Cardiac ventricle fibroblast (primary cell): ENCODE measurements around the gene SLC39A1.

DNA sequence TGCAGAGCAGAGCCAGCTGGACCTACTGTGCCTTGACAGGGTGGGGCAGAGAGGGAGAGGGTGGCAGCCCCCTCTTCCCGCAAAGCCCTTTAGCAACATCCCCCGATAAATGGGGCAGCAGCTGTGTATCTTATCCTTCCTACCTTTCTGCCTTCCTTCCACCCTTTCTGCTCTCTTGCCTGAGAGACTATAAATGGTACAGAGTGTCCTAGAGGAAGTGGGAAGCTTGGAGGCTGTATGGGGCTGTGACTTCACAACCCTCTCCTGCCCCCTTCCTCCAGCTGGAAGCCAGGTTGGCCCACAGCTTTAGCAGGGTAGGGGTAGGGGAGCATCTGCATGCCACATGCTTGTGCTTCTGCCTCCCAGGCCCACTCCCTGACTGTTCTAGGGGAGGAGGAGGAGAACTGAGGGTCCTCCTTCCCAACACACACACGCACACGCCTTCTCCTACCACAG, 4.0 kb upstream of the SLC27A3 start:
- RAMPAGE, long total RNA: no peak

DNA sequence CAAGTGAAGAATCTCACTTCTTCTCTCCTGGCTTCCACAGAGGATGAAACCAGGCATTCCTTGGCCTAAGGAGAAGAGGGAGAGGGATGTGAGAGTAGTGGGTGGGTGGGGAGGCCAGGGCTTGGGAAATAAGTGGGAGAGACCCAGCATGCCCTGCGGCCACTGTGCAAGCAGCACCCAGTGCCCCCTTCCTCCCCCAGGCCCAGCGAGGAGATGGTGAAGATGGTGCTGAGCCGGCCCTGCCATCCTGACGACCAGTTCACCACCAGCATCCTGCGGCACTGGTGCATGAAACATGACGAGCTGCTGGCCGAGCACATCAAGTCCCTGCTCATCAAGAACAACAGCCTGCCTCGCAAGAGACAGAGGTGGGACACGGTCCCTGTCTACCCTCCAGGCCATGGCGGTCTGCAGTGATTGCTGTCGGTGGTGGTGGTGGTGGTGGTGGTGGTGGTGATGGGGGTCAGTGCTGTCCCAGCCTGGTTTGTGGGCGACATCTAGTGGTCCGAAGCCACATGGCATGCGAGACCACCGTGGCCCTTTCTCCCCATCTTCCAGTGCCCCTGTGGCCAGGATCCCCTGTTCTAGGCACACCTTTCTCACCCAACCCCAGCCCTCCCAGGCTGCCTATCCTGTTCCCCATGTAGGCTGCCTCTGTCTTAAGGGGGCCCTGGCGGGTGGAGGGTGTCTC, 3.5 kb upstream of the SLC27A3 start:
- RAMPAGE, long total RNA: no peak

- RAMPAGE, long total RNA: no peak
These were observed 30.1 kb downstream of the SLC27A3 start for GRCh38 chr1:153805233-153805816.

DNA sequence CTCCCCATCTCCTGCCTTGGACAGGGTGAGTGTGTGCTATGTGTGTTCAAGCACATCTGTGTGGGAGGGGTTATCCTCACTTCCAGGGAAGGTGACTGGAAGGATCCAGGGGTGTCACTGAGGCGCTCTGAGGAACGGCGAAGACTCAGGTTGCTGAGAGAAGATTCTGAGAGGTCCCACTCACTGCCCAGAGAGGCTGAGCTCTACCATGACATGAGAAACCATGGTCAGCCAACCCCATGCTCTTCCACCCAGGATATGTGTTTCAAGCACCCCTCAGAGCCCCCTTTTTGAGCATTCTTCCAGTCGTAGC, 10.3 kb upstream of the GATAD2B start:
- RAMPAGE, long total RNA: no peak

DNA sequence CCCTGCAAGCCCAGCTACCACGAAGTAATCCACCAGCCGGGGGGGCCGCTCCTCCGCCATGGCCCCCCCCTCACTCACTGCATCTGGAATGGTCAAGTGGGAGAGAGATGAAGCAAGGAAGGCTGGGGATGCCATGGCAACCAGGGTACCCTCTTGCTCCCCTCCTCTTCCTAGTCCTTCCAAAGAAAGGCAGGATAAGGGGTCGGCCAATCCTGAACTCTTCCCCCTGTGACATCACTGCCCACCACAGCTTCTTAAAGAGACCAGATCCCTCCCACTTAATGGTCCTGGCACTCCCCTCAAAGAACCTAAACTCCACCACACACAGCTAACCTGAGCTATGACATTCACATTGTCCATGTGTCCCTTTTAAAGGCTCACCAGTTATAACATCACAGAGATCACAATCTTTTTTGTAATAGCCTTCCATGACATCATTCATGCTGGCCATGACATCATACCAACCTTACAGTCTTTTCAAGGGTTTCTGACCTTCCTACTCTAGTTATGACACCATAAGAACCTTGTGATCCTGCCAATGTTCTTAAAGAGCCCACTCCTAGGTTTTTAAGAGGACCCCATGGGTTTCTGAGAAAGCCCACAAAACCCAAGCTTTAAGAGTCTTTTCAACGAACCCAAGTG, 2.1 kb downstream of the DENND4B start:
- RAMPAGE, long total RNA: no peak

DNA sequence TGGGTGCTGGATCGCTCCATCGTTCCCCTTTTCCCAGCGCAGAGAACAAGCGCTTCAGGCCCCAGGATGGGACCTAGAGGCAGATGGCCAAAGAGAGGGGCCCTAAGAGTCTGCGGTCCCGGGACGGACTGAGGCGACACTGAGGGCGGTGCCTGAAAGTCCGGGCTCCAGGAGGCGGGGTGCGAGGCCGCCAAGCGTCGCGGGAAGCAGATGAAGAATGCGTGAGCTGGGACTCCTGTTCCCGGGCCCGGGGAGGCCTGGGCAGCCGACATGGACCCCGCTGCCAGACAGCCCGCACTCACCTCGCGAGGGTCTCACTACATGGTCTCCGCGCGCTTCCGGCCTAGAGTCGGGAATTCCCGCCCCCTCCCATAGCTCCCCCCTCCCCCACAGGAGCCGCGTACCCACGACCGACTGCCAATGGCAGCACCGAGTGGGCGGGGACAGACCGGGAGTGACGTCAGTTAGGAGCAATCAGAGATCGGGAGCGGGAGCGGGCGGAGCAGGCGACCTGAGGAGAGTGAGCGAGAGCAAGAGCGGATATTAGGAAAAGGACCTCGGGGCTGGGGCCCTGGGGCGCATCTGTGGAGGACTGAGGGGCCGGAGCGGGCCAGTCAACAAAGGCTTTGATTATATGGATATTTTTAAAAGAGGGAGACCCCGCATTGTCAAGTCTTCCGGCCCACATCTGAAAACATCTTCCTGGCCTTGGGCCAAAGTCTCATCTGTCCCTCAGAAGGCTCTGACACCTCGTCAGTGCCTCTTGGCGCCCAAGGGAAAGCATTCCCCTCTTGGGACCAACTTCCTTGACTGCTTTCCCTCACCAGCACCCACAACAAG, at the start of gene SLC39A1:
Gene SLC39A1, minus strand, starts transcription at position 345 of the 840 bp plus-strand sequence.
- RAMPAGE, long total RNA: no peak

DNA sequence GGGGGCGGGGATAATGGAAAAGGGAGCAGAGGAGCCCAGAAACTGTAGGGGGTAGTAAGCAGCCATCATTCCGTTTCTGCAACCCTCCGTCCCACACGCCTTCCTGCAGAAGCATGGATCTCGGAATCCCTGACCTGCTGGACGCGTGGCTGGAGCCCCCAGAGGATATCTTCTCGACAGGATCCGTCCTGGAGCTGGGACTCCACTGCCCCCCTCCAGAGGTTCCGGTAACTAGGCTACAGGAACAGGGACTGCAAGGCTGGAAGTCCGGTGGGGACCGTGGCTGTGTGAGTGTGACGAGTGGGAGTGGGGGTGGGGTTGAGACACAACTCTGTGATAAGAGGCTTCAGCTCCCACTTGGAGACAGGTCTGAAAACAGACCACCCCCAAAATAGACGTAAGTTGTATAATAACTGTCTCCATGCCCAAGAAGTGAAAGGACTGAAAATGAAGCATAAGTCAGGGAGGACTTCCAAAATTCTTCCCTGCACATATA, 759 bp downstream of the CREB3L4 start:
- RAMPAGE, long total RNA: no peak

DNA sequence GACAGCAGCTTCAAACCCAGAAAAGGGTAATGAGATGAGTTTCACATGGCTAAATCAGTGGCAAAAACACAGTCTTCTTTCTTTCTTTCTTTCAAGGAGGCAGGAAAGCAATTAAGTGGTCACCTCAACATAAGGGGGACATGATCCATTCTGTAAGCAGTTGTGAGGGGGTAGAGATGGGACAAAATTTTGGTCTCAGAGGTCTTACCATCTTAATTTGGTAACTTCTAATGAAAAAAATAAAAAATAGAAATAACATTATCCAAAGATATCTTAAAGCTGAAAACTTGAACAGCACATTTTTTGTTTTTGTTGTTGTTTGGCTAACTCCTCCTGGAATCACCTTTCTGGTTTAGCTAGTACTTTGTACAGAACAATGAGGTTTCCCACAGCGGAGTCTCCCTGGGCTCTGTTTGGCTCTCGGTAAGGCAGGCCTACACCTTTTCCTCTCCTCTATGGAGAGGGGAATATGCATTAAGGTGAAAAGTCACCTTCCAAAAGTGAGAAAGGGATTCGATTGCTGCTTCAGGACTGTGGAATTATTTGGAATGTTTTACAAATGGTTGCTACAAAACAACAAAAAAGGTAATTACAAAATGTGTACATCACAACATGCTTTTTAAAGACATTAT, 35.0 kb downstream of the TPM3 start:
- RAMPAGE, long total RNA: no peak

DNA sequence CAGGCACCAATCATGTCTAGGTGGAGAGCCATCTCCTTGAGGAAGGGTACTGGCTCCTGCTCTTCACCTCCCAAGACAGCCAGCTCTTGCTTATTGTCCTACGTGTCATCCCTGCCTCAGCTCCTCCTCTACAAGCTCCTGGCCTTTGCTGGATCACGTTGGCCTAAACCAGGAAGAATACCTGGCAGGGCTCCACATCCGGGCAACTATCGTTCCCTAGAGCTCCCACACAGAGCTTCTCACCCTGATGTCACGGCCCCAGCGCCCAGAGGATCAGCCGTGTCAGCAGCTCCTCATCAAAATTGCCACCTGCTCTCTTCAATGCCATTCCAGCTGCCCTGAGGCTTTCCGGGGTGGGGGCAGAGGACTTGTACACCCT, 1.9 kb upstream of the TPM3 start:
- RAMPAGE, long total RNA: no peak

GRCh38 chr1:154330204-154330581, 4.9 kb downstream of the ATP8B2 start:
- RAMPAGE, long total RNA: no peak

- RAMPAGE, long total RNA: no peak
These were observed 6.3 kb downstream of the ATP8B2 start for GRCh38 chr1:154331519-154332174.

DNA sequence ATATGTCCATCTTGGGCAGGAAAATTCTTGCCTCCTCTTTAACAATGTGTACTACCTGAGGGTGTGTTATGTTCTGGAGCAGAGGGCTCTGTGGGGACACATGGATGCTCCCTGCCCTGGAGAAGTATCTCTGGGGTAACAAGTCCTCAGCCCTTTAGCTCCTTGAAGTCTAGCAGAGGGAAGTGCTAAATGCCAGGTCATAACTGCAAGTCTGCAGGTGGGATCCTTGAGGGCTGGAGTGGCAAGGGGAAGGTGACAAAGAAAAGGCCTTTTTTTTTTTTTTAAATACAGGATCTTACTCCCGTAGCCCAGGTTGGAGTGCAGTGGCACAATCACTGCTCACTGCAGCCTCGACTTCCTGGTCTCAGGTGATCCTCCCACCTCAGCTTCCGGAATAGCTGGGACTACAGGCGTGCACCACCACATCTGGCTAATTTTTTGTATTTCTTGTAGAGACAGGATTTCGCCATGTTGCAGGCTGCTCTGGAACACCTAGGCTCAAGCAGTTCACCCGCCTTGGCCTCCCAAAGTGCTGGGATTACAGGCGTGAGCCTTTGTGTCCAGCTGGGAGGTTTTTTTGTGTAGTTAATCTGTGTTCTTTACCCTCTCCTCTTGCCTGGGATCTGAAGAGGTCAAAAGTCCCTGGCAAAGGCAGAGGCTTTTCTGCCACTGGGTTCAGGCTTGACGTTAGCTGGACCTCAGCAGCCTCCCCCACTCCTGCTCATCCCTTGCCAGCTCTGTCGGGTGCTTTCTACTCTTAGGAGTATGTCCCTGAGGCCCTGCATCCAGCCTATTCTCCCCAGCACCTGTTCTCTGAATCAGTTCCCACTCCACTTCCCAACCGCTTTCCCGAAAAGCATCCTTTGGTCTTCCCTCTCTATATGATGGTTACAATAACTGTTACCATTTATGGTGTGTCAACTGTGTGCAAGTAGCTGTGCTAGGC, 5.1 kb downstream of the IL6R start:
- RAMPAGE, long total RNA: no peak

GRCh38 chr1:154465394-154466379, 36.3 kb upstream of the TDRD10 start:
- RAMPAGE, long total RNA: no peak

DNA sequence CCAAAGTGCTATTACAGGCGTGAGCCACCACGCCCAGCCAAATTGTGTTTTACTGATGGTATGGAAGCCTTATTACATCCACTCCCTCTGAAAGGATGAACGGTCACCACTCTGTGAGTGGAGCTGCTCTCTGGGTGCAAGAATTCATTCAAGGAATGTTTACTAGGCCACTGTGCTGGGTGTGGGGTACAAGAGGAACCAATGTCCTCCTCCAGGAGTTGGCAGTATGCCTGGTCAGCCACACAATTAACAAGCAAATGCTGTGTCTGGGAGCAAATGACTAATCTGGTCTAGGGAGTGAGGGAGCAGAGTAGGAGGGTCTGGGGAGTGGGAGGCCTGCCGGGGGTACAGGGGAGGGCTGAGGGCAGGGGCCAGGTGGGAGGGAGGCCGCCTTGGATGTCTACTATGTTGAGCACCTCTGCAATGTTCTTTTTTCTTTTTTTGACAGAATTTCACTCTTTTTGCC, 27.2 kb upstream of the TDRD10 start:
- RAMPAGE, long total RNA: no peak

- RAMPAGE, long total RNA: no peak
These were observed 24.0 kb upstream of the TDRD10 start for GRCh38 chr1:154477891-154478633.

GRCh38 chr1:154584475-154585113, 17.0 kb downstream of the CHRNB2 start:
- RAMPAGE, long total RNA: no peak

DNA sequence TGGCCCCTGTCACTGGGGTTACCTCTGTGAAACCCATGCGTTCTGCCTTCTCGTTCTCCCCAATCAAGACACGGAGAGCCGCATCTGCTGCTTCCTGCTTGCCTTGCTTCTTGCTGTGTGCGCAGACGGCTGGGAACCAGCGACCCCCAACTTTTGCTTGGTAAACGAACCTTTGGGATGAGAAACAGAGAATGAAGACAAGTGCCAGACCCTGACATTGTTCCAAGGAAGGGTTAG, 17.8 kb downstream of the ADAR start:
- RAMPAGE, long total RNA: no peak

- RAMPAGE, long total RNA: no peak
These were observed 78.2 kb downstream of the KCNN3 start for GRCh38 chr1:154791908-154792315.

DNA sequence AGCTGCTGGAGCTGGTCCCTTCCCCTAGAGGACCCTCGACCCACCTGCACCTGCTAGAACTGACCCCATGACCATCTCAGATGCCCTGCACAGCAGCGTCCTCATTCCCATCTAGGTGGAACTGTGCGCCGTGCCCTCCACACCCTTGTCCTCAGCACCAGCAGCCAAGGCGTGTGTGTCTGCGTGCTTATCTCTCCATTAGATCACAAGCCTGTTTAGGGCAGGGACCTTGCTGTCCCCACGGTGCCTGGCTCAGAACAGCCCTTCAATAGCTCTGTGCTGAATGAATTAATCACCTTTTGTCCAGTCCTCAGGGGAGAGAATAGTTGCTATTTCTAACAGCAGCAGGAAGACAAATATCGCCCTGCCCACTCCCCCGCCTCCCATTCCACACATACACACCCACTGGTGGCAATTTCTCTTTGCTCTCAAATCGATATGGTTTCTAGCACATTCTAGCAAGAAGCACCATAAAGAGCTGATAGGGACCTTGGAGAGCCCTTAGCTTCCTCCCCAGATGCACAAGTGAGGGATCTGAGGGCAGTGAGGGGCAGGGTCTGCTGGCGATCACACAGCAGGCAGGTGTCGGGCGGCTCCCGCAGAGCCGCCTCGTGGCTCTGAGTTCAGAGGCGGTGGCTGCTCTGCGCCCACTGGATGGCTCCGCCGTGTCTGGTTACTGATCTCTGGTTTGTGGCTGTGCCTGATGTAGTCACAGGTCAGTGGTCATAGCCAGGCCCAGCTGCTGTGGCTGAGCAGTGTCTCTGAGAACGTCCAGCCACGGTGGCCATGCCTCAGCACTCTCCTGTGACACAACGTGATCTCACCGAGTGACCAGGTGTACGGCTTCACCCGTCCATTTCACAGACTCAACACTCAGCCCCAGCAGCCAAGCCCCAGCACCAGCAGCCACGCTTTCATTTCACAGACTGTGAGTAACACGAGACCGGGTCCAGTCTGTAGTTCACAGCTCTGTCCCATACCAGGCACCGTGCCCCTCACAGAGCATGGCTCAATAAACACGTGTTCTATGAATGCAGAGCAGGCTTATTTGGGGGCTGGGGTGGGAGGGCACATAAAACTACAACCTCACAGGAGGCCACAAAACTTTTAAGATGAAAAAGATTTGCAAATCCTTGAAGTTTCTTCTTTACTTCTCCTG, 61.4 kb downstream of the KCNN3 start:
- RAMPAGE, long total RNA: no peak

DNA sequence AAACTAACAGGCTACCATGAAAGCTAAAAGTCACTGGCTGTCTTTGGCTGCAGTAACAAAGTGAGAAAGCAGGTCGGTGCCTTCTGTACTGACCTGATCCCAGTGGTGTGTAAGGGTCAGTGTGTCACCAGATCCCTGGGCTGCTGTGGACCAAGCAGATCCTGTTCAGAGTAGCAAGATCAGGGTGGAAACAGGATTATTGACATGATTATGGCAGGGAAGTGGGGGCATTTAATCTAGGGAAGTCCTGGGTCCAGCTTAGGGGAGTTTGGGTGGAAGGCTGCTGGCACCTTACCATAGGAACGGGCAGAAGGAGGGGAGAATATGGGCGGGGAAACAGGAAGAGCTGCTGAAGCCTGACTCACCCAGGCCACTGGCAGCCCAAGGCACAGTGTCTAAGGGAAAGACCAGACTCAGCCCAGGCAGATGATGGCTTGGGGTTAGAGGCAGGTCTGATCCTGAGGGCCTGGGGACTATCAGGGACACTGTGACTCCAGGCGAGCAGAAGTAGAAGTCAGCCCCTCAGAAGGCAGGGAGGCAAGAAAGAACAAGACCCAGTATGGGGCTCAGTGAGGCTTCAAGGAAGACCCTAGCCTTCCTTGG, 60.1 kb downstream of the KCNN3 start:
- RAMPAGE, long total RNA: no peak